ENCODE results near the genes TEAD3 and PNPLA1.

DNA sequence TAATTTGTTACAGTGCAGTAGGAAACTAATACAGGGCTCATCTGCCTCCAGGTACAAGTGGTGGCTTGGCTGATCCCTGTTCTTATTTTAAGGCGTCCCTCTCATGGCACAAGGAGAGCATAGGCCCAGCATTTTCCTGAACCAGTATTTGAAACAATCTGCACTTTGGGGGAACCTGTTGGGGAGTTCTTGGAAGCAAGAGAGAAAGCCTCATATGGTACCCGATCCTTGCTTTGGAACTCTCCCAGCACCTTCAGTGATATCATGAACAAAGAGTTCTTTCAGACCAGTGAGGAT is 16.0 kb downstream of the PPARD start:
- PRO-cap, result no peak

DNA sequence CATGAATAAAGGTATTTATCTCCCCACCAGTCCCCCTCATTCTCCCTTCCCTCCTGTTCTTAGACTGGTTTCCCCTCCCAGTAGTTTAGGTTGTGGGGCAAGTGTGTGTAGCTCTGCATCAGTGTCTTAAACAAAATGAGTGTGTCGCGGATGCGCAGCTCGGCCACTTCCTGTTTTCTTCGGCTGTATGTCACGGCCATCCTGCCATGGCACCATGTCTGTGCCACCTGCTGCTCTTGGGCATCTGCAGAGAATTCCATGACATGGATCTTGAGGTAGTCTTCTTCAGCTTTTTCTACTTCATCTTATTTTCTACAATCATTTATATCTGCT is 51.7 kb downstream of the PPARD start:
- PRO-cap, result no peak

- PRO-cap, result no peak
These were observed 41.3 kb upstream of the FANCE start for GRCh38 chr6:35410803-35411199.

DNA sequence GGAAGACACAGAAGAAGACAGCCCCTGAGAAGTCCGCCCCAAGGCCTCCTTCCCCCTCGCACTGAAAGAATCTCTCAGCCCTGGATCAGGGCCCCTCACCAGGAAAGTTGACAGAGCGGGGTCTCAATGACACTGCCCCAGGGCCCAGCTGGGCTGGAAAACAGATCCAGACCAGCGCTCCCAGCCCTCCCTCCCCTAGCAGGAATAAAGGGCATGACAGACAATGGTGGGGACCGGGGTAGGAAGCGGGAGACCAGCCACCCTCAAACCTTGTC is 1.0 kb downstream of the TEAD3 start:
- PRO-cap, result no peak

DNA sequence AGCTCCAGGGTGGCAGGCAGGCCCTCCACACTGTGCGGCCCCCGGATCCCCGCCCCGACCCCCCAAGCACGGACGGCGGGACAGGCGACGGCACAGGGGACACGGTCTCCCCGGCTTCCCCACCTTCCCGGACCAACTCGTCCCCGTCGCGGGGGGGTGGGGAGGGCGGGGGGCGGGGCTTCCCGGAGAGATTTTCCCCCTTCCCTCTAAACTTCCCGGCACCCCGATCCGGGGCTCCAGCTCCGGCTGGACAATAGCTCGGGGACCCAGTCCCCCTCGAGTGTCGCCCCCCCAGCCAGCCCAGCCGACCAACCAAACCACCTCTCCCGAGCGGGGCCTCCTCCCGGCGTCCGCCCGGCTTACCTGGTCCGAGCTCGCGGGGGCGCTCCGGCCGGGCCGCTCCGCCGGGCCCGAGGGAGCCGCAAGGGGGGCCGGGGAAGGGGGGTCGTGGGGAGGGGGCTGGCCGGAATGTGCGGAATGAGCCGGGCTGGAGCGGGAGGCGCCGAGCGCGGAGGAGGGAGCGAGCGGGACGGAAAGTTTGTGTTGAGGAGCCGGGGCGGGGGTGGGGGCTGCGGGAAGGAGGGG is at the start of gene TEAD3:
TSS of gene TEAD3 (minus strand) at position 545 of the 585 bp plus-strand sequence.
- PRO-cap, result no peak

- PRO-cap, result no peak
These were observed 30.7 kb upstream of the TULP1 start for GRCh38 chr6:35543354-35543930.

- PRO-cap, result no peak
These were observed 48.4 kb downstream of the FKBP5 start for GRCh38 chr6:35640044-35640984.

- PRO-cap, result no peak
These were observed 4.3 kb downstream of the FKBP5 start for GRCh38 chr6:35684321-35684831.

- PRO-cap, result no peak
These were observed 18.9 kb upstream of the ARMC12 start for GRCh38 chr6:35717939-35718381.

DNA sequence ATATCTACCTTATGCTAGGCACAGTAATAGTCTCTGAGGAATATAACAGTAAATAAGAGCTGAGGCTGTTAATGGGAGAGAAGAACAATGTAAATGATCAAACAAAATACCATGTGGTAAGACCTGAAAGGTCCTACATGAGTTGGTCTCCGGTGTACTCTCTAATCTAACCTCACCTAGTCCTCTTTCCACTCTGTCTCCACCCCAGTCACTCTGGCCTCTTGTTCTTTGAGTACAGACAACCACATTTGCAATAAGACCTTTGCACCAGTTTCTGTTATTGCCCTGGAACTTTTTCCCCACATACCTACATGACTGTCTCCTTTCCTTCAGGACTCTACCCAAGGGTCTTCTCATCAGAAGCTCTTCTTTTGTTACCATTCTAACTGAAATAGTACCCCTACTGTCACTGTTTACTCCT is 37.1 kb downstream of the MAPK14 start:
- PRO-cap, result no peak

DNA sequence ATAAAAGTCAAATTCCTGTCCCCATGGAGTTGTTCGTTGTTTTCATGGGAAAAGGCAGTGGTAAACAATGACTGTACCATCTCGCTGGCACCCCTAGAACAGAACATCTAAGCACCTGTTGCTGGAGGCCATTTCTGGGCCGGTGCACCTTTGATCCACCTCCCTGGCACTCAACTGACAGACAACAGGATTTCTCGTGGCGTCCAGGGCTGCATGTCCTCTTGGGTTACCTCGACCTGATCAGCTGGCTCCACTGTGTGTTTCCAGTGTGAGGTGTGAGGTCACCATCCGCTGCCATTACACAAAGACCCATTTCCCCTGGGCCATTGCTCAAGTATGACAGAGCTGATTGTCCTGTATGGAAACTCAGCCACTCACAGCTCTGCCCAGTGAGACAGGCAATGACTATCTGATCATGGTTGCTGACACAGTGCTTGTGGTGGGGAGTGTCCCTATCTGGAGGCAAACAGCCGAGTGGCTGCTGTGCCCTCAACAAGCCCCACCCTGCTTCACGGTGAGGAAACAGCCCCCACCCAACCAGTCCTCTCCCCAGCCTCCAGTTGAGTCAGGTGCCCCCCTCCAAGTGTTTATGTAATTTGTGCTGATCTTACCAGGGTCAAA is 11.9 kb upstream of the MAPK13 start:
- PRO-cap, result no peak

GRCh38 chr6:36118964-36120170 is 10.9 kb upstream of the MAPK13 start:
- PRO-cap, result no peak

- PRO-cap, result no peak
These were observed 1.7 kb downstream of the MAPK13 start for GRCh38 chr6:36131953-36132419.

DNA sequence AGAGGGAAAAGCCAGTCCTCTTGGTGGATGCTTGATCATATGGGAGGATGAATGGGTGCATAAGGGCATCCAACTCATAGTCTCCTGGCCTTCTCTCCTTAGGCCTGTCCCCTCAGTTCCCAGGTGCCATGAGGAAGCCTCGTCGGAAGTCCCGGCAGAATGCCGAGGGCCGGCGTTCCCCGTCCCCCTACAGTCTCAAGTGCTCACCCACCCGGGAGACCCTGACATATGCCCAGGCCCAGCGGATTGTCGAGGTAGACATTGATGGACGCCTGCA is 3.6 kb downstream of the BRPF3 start:
- PRO-cap, result no peak

DNA sequence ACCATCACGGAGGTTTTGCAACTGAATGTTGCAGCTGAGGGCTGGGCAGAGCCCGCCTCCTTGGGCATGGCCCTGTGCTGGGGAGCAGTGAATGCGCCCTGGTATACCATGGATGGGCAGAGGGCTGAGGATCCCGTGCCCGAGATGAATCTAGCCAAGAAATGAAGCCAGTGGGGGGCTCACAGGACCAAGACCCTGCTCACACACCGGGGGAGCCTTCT is at the start of gene PNPLA1:
TSS of gene PNPLA1 (plus strand) at position 63 of the 221 bp plus-strand sequence.
- PRO-cap, result no peak

GRCh38 chr6:36520731-36521266 is 26.5 kb downstream of the STK38 start:
- PRO-cap, result no peak

DNA sequence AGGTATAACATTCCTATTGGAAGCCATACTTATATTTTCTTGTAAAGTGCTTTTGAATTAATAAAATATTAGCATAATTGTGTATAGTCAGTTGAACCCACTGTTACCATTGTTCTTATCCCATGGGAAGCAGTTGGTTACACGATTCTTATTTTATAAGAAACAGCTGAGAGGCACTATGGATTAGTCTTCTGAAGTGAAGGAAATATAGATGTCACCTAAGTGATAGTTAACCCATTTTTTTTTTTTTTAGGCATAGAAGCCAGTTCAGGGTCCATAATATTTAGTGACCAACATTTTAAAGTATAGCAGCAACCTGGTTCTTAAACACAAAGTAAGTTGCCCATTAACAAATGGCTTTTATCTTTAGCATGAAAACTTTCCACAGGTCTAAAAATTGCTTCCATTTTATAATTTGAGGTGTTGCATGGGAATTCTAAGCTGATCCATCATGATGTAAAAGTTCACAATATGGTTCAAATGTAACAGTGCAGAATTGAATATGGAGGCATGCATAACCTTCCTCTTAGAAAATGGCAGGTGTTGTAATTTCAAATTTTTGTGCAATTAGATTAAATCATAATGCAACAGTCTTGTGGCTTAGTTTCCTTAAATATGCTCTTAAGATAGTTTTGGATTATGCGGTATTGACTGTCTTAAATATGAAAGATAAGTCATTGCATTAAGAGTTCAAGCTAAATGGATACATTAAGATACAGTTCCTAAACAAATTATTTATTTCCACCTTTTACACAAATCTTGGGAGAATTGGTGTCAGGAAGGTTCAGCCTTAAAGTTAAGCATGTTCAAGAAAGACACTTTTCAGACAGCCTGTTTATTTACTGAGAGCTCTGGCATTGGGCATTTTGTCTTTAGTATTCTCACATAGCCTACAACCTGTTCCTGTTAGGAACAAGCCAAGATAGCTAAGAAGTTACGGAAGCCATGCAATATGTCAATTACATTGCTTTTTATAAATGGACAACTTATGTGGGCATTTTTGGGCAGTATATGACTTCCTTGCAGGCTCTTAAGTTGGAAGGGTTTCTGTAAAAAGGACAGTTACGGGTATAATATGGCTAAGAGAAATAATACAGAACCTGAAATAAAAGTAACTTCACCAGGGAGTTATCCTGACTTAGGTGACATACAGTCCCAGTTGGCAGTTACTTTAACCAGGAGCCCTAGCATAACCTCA is 9.1 kb downstream of the SRSF3 start:
- PRO-cap, result no peak

DNA sequence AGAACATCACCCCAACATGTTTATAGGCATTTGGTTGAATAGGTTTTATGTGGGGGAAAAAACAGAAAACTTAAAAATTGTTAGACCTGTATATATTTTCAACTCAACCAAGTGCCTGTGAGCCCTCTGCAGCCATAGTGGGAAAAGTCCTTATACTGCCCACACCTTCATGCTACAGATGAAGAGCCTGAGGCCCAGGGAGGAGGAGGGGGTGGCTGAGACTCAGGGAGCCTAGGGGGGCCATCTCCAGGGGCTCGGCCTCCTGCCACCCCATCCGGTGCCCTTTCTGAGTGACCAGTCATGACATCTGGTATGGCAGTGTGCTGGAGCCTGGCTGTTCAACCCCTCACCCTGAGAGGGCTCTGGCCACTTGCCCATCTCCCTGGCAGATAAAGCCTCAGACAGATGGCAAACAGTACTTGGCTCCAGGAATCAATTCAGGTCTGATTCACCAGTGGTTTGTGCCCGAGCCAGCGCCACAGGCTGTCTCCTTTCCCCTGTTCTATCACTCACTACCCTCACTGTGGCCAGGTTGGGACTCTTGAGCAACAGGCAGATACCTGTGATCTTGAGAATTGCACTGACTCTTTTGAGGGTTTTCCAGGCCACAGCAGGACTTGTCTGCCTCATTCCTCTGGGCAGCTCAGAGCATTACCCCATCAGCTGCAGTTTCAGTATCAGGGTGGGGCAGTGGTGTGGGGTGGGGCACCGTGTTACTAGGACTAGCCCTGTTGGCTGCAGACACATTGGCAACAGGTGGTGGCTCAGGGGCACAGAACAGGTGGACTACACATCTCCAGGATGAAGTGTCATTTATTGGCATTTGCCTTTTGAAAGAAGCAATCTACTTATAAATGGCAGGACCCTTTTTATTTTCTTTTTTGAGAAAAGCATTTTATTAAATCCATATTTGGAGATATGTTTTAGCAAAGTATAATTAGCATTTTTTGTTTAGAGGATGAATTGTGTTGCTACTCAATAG is 22.9 kb downstream of the SRSF3 start:
- PRO-cap, result no peak

GRCh38 chr6:36685049-36685413 is 6.5 kb downstream of the CDKN1A start:
- PRO-cap, result no peak

DNA sequence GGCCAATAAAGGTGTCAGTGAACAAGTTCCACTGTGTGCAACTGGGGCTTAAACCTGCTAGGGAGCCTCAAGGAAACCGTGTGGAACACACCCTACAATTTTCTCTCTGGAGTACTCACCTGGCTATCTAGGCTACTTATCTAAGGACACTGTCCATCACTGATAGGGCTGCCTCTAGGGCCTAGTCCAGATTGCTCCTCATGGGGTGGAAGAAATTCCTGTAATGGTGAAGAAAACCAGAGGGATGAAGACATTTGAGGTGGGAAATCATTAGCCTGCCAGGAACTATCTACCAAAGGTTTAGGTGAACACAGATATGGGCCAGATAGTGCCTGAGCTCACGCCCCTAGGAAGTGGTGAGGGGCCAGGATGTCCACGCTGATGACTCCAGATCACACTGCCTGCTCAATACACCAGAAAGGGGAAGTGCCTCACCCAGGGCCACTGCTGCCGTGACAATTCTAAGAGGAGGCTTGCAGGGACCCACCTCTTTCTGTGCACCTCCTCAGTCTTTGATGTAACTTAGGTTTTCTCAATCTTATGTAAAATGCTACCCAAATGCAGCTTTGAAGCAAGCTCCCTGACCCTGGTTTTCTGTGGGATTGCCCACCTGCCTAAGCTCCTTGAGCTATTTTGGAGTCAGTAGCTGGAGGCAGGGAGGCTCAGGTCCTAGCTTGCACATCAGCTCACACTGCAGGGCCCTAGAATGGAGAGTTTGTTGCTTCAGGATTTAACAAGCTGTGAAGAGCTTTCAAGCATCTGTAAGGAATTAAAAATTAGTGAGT is 5.4 kb upstream of the RAB44 start:
- PRO-cap, result no peak